Heart (tissue), 3 donors: ENCODE measurements around a stretch of chr4.

DNA sequence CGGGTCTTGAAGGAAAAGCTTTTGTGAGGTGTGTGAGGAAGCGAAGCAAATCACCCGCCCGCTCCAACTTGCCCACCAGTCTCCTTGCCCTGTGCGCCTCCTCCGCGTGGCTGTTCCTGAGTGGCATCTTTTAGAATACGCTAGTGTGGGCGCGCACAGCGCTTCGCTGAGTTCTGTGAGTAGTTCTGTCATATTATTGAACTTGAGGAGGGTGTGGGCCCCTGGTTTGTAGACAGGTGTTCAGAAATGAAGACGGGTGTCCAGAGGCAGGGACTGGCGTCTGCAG lies 769 bp downstream of the ZNF141 start:
- RAMPAGE, long total RNA, 2 experiments, result no peak in any of the 2 experiments

GRCh38 chr4:385976-386645 lies 48.5 kb downstream of the ZNF141 start:
- RAMPAGE, long total RNA, 2 experiments, result no peak in any of the 2 experiments

GRCh38 chr4:499495-500281 lies 678 bp downstream of the PIGG start:
- RAMPAGE, long total RNA, 2 experiments, result no peak in any of the 2 experiments

DNA sequence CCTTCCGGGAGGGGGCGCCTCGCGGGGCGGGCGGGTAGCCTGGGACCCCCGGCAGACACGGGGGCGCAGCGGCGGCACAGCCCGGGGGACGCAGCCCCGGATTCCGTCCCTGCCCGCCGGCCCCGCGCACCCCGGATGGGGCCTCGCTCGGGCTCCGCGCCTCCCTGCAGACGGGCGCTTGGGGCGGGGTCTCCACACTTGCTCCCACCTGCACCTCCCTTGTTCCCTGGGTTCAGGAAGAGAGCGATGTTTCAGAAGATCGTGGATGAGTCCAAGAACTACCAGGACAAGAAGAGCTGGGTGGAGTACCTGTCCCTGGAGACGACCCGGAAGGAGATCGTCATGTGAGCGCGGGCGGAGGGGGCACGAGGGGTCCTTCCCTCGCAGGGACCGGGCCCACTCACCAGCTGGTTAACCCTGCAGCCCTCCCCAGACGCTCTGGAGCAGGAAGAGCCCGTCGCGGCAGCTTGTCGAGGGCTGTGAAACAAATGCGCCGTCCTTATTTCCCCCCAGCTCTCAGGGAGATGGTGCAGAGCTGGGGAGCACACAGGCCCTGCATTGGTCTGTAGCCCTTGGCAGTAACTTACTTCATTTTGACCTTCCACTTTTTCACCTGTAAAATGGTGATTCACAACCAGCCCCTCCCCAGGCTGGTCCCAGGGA lies 10.1 kb downstream of the ATP5ME start:
- RAMPAGE, long total RNA, 2 experiments, result no peak in any of the 2 experiments

GRCh38 chr4:666021-666242 lies 8.1 kb downstream of the ATP5ME start:
- RAMPAGE, long total RNA, 2 experiments, result no peak in any of the 2 experiments

DNA sequence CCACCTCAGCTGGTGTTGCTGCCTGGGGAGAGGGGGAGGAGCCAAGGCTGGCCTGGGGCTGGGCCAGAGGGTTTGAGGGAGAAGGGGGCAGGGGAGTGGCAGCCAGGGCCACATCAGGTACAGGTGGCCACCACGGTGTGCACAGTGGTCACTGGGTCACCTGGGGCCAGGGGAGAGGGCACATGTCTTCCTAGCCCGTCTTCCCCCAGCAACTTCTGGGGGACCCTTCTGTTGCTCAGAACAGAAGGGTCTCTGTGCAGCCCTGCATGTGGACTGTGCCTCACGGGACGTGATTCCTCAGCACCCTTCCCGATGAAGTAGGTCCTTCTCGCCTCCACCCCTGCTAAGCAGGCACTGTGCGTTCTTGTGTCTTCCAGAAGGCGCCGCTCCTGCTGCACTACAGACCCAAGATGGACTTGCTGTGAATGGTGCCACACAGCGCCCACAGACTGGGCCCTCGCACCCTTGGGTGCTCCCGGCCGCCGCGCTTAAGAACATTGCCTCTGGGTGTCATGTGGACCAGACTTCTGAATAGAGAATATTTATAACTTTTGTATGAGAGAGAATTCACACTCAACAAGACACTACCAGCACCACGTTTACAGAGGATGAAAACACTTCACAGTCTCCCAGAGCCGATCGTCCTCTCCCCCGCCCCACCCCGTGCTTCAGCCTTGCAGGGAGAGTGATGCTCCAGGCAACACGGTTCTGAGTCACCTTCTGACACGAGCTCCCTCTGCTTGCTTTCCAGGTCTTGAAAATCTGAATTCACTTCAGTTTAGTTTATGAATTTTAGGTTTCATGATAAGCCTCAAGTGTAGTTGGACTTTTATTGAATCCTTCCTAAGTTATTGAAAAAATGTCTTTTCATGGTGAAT lies 60.0 kb downstream of the CPLX1 start:
- RAMPAGE, long total RNA, 2 experiments, result no peak in any of the 2 experiments

DNA sequence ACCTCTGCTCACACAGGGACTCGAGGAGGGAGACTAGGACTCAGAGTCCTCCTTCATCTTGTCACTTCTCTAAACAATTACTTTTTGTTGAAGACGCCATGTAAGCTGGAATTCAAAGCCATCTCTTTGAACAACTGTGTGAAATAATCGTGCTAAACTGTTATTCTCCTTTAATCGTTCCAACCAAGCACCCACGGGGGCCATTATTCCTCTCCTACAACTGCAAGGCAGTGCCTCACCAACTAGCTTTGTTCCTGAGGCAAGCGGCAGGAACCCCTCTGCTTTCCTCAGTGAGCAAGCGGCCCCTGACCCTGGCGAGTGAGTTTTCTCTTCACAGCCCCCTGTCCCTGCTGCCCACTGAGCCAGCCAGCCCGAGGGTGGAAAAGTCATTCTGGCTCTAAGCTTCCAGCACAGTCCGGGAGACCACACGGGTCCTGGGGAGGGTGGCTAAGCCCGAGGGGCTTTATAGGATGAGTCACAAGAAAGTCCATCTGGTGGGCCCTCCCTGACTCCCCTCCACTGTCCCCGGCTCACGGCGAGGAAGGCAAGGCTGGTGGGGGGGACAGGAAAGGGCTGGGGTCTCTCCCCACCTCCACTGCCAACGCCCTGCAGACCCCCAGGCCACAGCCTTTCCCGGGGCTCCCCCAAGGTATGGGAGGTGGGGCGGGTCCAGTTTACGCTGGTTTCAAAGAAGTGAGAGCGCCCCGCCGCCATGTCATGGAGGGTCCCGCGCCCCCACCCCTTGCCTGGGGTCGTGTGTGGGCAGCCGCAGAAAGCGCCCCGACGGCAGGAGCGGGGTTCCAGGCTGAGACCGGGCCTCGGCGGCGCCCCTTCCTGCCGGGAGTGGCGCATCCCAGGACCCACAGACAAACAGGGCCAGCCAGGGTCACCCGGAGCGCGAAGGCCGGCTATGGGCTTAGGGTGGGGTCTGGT lies 45.1 kb downstream of the CPLX1 start:
- RAMPAGE, long total RNA, 2 experiments, result no peak in any of the 2 experiments

- RAMPAGE, long total RNA, 2 experiments, result no peak in any of the 2 experiments
These were observed 12.7 kb downstream of the GAK start for GRCh38 chr4:919323-919997.

DNA sequence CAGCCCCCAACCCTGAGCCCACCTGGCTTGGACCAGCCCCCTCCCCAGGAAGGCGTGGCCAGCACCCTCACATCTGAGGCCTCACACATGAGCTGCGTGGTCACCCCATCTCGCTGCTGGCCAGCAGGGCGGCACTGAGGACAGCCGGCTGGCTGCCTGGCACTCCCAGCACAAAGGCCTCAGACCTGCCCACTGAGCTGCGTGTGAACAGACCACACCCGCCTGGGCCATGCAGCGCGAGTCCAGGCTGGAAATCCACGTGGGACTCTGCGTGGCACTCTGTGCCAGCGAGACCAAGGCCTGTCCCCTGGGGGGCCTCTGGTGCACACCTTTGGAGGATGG lies 10.0 kb downstream of the DGKQ start:
- RAMPAGE, long total RNA, 2 experiments, result no peak in any of the 2 experiments

DNA sequence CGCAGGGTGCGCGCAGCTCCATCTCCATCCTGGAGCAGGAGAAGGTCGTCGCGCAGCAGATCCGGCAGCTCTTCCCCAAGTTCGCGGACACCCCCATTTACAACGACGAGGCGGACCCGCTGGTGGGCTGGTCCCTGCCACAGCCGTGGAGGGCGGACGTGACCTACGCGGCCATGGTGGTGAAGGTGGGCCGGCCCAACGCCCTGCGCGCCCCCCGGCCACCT lies 8.7 kb upstream of the SLC26A1 start:
- RAMPAGE, long total RNA, 2 experiments, result no peak in any of the 2 experiments

DNA sequence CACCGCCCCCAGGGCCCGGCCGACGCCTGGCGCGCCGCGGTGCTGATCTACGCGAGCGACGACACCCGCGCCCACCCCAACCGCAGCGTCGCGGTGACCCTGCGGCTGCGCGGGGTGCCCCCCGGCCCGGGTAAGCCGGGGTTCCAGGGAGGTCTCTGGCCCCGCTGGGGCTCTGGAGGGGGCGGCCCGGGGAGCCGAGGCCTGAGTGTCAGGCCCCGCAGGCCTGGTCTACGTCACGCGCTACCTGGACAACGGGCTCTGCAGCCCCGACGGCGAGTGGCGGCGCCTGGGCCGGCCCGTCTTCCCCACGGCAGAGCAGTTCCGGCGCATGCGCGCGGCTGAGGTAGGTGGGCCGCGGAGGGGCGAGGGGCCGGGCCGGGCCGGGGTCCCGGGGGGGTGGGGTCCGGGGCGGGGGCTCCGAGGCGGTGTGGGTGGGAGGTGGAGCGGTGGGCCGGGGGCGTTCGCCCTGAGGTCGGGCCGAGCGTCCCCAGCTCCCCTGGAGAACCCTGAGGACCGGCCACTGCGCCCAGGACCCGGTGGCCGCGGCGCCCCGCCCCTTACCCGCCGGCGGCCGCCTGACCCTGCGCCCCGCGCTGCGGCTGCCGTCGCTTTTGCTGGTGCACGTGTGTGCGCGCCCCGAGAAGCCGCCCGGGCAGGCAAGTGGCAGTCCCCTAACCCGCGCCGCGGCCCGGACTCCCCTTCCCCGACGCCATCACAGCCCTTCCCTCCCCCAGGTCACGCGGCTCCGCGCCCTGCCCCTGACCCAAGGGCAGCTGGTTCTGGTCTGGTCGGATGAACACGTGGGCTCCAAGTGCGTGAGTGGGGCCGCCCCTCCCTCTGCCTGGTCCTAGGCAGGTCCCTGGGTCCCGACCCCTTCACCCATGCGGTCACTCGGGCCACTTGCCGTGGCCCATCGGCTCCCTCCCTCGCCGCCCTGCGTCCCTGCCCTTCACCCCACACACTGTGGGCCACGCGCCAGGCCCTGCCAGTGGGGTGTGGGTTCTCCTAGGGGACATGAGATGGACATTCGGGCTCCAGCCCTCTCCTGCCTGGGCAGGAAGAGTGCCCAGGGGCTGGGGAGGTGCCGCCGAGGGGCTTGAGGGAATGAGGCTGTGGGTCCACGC lies 8.2 kb upstream of the FGFRL1 start:
- RAMPAGE, long total RNA, 2 experiments, result no peak in any of the 2 experiments

- RAMPAGE, long total RNA, 2 experiments, result no peak in any of the 2 experiments
These were observed 14.7 kb downstream of the FGFRL1 start for GRCh38 chr4:1025806-1026781.

GRCh38 chr4:1030158-1030617 lies 18.8 kb downstream of the FGFRL1 start:
- RAMPAGE, long total RNA, 2 experiments, result no peak in any of the 2 experiments

- RAMPAGE, long total RNA, 2 experiments, result no peak in any of the 2 experiments
These were observed 22.6 kb downstream of the FGFRL1 start for GRCh38 chr4:1033671-1034795.

GRCh38 chr4:1035307-1035922 lies 24.0 kb downstream of the FGFRL1 start:
- RAMPAGE, long total RNA, 2 experiments, result no peak in any of the 2 experiments

DNA sequence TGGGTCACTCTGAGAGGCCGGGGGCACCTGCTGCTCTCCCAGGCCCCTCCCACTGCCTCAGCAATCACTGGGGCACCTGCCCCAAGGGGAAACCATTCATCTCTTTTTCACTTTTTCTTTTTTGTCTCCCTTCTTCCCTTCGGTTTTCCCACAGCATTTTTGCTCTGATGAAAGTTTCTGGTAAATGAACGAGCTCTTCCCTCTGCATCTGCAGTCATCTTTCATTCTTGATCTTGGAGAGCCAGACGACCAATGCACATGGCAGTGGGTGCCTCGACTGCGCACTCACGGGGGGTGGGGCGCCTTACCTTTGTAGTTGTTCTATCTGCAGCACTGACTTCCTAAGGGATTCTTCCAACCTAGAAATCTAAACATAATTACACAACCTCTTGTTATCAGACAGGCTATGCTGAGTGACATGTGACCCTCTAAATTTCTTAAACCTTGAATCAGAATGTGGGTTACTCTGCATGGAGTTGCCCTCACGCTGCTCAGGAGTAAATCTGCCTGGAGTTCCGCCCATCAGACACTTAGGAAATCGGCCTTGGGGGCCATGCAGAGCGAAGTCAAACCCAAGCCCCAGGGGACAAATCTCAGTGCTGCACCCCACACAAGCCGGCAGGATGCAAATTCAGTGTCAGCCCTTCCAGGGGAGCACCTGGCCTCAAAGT lies 27.6 kb downstream of the RNF212 start:
- RAMPAGE, long total RNA, 2 experiments, result no peak in any of the 2 experiments

GRCh38 chr4:1143715-1144942 lies 28.3 kb downstream of the SPON2 start:
- RAMPAGE, long total RNA, 2 experiments, result no peak in any of the 2 experiments

DNA sequence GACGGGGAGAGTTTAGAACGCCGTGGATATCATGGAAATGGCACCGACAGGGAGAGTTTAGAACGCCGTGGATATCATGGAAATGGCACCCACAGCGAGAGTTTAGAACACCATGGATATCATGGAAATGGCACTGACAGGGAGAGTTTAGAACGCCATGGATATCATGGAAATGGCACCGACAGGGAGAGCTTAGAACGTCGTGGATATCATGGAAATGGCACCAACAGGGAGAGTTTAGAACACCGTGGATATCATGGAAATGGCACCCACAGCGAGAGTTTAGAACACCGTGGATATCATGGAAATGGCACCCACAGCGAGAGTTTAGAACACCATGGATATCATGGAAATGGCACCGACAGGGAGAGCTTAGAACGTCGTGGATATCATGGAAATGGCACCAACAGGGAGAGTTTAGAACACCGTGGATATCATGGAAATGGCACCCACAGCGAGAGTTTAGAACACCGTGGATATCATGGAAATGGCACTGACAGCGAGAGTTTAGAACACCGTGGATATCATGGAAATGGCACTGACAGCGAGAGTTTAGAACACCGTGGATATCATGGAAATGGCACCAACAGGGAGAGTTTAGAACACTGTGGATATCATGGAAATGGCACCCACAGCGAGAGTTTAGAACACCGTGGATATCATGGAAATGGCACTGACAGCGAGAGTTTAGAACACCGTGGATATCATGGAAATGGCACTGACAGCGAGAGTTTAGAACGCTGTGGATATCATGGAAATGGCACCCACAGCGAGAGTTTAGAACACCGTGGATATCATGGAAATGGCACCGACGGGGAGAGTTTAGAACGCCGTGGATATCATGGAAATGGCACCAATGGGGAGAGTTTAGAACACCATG lies 25.1 kb downstream of the SPON2 start:
- RAMPAGE, long total RNA, 2 experiments, result no peak in any of the 2 experiments

DNA sequence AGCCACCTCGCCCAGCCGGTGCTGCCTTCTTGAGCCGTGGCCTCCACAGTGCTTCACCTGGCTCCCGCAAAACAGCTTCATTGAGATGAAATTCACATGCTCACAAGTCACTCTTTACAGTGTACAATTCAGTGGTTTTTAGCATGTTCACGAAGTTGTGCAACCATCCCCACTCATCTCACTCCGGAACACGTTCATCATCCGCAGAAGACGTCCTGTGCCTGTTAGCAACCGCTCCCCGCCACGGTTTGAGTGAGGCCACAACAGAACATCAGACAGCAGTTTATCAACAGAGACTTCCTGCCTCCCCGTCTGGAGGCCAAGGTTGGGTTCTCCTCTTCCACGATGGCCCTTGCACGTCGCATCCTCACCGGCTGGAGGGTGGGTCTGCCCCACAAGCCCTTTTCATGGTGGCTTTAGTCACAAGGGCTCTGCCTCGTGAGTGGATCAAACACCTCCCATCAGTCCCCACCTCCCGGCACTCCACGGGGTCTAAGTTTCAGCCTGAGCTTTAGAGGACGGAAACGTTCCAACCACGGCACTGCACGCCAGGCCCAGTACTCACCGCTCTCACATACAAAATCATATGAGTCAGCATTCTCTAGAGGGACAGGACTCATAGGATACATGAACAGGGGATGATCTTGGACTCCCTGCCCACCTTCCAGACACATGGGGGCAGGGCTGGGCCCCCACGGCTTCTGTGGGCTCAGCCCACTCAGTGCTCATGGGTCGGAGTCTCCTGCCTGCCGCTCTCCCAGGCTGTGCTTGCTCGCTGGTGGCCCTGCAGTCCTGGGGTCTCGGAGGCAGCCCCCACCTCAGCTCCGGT lies 29.7 kb upstream of the SPON2 start:
- RAMPAGE, long total RNA, 2 experiments, result no peak in any of the 2 experiments

- RAMPAGE, long total RNA, 2 experiments, result no peak in any of the 2 experiments
These were observed 24.1 kb downstream of the CTBP1 start for GRCh38 chr4:1224398-1225575.